Measurements from ENCODE around the genes AFAP1 and ABLIM2.

GRCh38 chr4:6861793-6862549, 47.7 kb upstream of the TBC1D14 start:
- PRO-cap, 4 experiments: no peak in any of the 4 experiments
- RAMPAGE, long total RNA, 2 experiments: no peak in any of the 2 experiments
- RRBS: no CpG with 5 or more reads among the region's 7 CpGs

GRCh38 chr4:6926648-6927862, 17.4 kb downstream of the TBC1D14 start:
- PRO-cap, 4 experiments: peak in 2 of 4 experiments; most common plus-strand start chr4:6927336 (in 2); most common minus-strand start chr4:6927160 (in 2)
- RAMPAGE, long total RNA, 2 experiments: no peak in any of the 2 experiments
- RRBS: no CpG with 5 or more reads among the region's 19 CpGs

- PRO-cap, 4 experiments: no peak in any of the 4 experiments
- RAMPAGE, long total RNA, 2 experiments: no peak in any of the 2 experiments
- RRBS: no CpG with 5 or more reads among the region's 19 CpGs
Observed at GRCh38 chr4:6938202-6938980, 28.8 kb downstream of the TBC1D14 start.

GRCh38 chr4:6942174-6942952, 32.7 kb downstream of the TBC1D14 start:
- PRO-cap, 4 experiments: peak in 2 of 4 experiments; most common plus-strand start chr4:6942493 (in 2); most common minus-strand start chr4:6942369 (in 2)
- RAMPAGE, long total RNA, 2 experiments: no peak in any of the 2 experiments
- RRBS: no CpG with 5 or more reads among the region's 8 CpGs

DNA sequence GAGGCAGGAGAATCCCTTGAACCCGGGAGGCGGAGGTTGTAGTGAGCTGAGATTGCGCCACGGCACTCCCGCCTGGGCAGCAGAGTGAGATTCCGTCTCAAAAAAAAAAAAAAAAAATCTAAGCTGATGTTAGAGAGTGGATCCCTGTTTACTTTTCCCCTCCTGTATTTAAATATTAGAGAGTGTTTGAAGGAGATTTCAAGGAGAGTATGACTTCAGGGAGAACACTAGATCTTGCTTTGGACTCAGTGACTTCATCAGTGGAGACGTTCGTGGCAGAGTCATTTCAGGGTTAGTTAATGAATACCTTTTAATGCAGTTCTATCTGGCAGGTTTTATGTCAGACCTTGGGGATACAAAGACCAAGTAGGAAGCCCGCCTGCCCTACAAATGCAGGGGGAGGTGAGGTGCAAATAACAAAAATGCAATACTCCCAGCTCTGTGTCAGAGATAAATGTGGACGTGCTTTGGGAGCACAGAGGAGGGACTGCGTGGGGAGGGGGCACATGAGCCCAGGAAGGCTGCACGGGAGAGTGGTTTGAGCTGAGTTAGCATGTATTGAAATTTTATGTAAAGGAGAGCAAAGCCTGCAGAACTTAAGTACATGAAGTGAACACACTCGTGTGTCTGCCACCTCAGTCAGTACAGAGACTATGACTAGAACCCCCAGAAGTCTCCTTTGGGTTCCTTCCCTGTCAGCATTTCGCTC, 38.1 kb downstream of the TBC1D14 start:
- PRO-cap, 4 experiments: no peak in any of the 4 experiments
- RAMPAGE, long total RNA, 2 experiments: no peak in any of the 2 experiments
- RRBS: no CpG with 5 or more reads among the region's 14 CpGs

GRCh38 chr4:6953716-6954394, 44.2 kb downstream of the TBC1D14 start:
- PRO-cap, 4 experiments: peak in 1 of 4 experiments; most common minus-strand start chr4:6954058 (in 1)
- RAMPAGE, long total RNA, 2 experiments: no peak in any of the 2 experiments
- RRBS: 8% methylated on average over 11 of the region's 36 CpGs

DNA sequence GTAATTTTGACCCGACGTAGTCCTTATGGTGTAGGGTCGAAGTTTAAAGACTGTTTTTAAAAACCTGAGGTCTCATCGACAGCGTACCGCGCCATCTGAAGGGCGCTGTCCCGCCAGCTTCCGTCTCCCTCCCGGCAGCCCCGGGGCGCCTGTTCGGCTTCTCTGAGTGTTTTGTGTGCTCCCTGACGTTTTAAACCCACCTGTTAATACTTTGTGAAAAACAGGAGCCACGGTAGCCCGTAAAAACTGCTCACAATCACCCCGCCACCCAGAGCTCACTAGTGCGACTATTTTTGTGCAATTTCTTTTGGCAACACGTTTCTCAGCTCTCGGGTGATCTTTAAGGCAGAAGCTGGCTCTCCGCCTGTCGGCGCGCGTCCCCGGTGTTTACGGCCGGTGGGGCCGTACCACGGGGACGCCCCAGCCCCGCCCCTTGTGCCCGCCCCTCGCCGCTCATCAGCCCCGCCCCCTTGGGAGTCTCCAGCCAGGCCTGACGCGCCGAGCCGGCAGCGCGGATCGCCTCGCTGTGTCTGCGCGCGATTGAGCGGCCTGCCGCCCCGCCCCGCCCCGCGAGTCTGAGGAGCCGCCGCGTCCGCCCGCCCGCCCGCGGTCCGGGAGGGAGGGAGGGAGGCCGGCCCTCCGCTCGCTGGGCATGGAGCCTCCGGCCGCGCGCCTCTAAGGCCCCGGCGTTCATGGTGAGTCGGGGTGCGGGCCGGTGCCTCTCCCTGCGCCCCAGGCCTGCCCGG, 56.0 kb downstream of the CCDC96 start:
- PRO-cap, 4 experiments: peak in 4 of 4 experiments; most common plus-strand start position 560 of the sequence (in 2); most common minus-strand start position 389 of the sequence (in 4)
- RAMPAGE, long total RNA, 2 experiments: start-site peak on the plus strand in 1 of 2 experiments, centred at position 620 of the sequence, 9 reads per replicate
- RRBS: 2% methylated on average over 25 of the region's 77 CpGs

- PRO-cap, 4 experiments: no peak in any of the 4 experiments
- RAMPAGE, long total RNA, 2 experiments: no peak in any of the 2 experiments
- RRBS: no CpG with 5 or more reads among the region's 19 CpGs
Observed at GRCh38 chr4:7024862-7025314, 17.9 kb downstream of the CCDC96 start.

DNA sequence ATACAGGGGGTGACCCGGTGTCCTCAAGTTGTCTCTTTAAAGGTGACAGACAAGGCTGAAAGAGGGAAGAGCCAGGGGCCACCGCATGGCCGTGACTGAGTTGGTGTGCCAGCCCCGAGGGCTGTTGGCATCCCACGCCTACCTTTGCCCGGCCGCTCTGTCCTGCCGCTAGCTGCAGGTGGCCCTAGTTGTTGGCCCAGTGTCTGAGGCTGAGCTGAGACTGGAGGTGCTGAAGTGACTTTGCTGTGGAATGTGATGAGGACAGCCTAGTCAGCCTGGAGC, 6.5 kb downstream of the TADA2B start:
- PRO-cap, 4 experiments: peak in 2 of 4 experiments; most common plus-strand start position 199 of the sequence (in 2)
- RAMPAGE, long total RNA, 2 experiments: no peak in any of the 2 experiments
- RRBS: no CpG with 5 or more reads among the region's 8 CpGs

DNA sequence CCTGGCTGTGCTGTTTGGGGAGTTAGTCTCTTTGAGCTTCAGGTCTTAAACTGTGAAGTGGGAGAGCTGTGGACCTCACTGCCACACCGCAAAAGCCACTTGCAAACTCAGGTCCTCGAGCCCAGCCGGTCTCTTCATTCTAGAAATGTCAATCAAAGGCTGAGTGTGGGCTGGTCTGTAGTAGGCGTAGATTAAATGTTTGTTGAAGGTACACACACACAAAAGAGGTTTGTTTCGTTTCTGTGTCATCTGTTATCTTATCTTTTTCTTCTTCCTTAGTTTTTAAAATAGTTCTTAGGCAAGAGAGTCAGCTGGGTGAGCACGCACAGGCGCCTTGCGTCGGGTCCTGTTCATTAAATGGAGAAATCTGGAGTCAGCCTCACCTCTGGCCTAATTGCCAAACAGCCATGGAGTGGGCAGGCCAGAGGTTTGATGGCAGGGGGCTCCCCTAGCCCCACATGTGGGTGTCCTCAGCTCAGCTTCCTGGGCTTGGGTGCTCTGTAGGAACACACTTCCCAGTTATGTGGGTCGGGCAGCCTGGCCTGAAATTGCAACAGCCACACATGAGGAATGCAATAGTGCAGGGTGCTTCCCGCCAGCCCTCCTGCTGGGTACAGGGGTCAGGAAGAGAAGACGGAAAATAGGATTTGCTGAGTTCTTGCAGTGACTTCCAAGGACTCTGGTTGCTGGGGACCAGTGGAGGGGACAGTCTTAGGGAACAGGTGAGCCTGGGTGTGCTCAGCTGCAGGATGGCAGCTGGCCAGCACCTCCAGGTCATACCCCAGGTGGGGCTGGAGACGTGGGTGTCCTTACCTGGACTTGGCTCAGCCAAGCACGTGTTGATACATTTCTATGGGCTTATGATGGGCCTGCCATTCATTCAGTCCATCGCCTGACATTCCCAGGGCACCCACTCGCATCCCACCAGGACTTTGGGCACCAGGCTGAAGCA, 997 bp upstream of the PSAPL1 start:
- PRO-cap, 4 experiments: no peak in any of the 4 experiments
- RAMPAGE, long total RNA, 2 experiments: no peak in any of the 2 experiments
- RRBS: no CpG with 5 or more reads among the region's 16 CpGs

DNA sequence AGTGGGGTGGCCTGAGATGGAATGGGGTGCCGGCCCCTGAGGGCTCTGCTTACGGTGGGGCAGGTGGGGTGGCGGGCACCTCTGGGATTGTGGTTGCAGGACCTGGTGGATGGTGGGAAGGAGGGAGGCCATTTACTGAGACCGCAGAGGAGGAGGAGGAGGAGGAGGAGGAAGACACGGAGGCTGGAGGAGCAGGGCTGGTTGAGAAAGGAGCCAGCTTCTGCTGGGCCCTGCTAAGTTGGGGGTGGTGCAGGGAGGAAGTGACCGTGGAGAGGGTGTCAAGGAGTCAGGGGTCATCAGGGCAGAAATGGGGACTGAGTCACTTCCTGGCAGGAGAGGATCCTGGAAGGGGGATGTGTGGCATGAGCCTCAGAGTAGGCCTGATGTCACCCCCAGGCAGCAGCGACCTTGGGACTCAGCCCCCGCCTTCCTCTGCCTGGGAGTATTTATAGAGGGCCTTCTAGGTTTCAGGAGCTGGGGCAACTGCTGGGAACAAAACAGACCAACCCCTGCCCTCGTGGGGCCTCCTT, 213.4 kb upstream of the PSAPL1 start:
- PRO-cap, 4 experiments: peak in 1 of 4 experiments; most common plus-strand start position 477 of the sequence (in 1)
- RAMPAGE, long total RNA, 2 experiments: no peak in any of the 2 experiments
- RRBS: no CpG with 5 or more reads among the region's 9 CpGs

DNA sequence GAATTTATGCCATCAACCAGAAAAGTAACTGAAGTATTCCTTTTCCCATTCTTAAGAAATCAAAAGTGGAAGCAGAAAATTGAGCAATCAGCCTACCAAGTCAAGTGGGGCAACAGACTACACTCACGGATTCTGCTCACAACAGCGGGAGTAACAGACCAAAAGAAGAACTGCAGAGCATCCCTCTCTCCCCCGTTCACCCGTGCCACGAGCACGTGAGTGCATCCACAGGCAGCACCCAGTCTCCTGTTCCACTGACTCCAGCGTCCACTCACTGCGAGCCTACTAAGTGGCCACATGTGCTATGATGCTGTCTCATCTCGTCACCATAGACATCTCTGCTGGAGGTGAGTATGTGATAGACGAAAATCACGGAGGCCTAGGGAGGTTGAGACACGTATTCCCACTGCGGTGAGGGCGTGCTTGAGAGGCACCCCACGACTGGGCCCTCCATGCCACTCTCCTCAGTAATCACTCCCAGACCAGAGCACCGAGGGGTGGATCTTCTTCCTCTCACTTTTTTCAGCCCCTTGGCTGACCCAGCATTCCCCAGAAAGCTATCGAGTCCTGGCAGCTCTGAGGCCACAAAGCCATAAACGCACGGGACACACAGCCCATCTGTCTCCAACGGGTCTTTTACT, 29.1 kb downstream of the AFAP1 start:
- PRO-cap, 4 experiments: peak in 1 of 4 experiments; most common plus-strand start position 139 of the sequence (in 1)
- RAMPAGE, long total RNA, 2 experiments: no peak in any of the 2 experiments
- RRBS: no CpG with 5 or more reads among the region's 20 CpGs

DNA sequence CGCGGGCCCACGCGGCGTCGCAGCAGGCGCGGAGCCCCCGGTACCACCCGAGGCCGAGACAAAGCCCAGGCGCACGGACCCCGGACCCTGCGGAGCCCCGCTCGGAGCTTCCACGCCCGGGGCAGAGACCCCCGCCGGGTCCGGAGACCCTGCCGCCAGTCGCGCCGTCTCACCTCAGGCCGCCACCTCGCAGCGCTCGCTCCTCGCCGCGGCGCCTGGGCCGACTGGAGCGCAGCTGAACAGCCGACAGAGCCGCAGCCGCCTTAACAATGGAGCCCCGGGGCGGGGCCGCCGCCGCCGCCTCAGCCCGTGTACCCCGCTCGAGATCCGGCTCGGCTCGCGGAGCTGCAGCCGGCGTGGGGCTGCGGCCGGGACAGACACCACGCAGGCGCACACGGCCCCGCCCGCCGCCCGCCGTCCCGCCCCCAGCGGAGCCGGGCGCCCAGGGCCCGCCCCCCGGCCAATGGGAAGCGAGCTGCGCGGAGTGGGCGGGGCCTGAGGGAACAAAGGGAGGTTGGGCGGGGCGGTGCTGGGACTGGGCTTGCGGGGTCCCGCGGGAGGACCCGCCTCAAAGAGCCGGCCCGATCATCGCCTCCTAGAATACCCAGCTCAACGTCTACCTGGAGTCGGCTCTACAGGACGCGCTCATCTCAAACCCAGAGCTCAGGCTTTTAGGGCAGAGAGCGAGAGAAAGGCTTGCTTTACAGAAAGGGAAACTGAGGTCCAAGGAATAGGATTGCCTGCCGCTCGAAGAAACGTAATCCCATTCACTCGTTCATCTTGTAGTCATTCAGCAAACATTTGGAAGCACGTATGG, at the start of gene AFAP1:
Gene AFAP1 (minus strand): TSS at position 379 of the 817 bp plus-strand sequence.
- PRO-cap, 4 experiments: peak in 4 of 4 experiments; most common plus-strand start position 546 of the sequence (in 2); most common minus-strand start position 358 of the sequence (in 4)
- RAMPAGE, long total RNA, 2 experiments: start-site peak on the minus strand in 1 of 2 experiments, centred at position 304 of the sequence, 114 reads per replicate
- RRBS: 2% methylated on average over 45 of the region's 93 CpGs

DNA sequence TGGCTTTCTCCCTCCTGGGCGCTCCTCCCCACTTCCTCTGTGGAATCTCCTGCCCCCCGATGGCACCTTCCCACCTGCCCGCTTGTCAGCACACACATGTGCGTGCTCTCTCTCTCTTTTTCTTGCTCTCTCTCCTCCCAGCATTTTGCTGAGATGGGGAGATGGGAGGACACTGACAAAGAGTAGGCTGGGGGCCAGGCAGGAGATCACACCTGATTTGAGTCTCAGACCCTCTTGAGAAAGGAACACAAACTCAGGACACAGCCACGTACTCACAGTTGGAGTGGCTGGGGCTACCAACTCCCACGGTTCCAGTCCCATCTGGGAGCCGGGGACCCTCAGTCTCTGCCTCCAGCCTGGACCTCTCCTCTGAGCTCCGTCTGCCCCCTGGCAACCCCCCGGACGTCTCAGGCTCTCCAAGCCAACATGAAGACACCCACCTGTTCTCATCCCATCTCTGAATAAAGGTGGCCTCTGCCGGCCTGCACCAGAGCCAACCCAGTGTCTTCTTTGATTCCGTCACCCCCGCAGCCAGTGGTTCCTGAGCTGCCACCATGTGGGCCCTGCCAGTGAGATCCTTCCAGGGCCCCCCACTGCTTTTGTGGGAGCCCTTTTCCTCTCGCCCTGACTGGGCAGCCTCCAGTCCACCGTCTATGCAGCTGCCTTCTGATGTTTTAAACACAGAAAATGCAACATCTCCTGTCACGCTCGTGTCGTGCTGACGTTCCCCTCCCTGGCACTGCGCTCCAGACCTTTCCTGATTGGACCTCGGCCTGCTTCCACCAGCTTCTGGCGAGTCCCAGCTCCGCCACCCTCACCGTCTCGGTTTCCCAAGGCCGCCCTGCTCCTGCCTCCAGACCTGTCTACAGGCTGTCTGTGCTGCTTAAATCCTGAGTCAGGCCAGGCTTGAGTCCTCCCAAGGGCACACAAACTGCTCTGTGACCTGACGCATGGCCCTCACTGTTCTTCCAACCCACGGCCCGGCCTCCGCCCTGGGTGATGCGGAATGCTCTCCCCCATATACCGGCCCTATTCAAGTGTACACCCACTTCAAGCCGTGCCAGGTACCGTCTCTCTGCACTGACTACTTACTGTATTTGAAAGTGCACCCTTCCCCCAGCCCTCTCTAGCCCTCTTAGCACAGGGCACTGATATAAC, 62.5 kb upstream of the AFAP1 start:
- PRO-cap, 4 experiments: no peak in any of the 4 experiments
- RAMPAGE, long total RNA, 2 experiments: no peak in any of the 2 experiments
- RRBS: 50% methylated on average over 5 of the region's 34 CpGs

GRCh38 chr4:8096254-8096858, 62.3 kb downstream of the ABLIM2 start:
- PRO-cap, 4 experiments: peak in 1 of 4 experiments; most common plus-strand start chr4:8096769 (in 1)
- RAMPAGE, long total RNA, 2 experiments: no peak in any of the 2 experiments
- RRBS: no CpG with 5 or more reads among the region's 20 CpGs

GRCh38 chr4:8110247-8110976, 48.2 kb downstream of the ABLIM2 start:
- PRO-cap, 4 experiments: no peak in any of the 4 experiments
- RAMPAGE, long total RNA, 2 experiments: no peak in any of the 2 experiments
- RRBS: no CpG with 5 or more reads among the region's 23 CpGs

GRCh38 chr4:8117224-8117814, 41.3 kb downstream of the ABLIM2 start:
- PRO-cap, 4 experiments: no peak in any of the 4 experiments
- RAMPAGE, long total RNA, 2 experiments: no peak in any of the 2 experiments
- RRBS: no CpG with 5 or more reads among the region's 9 CpGs

- PRO-cap, 4 experiments: no peak in any of the 4 experiments
- RAMPAGE, long total RNA, 2 experiments: no peak in any of the 2 experiments
- RRBS: no CpG with 5 or more reads among the region's 25 CpGs
Observed at GRCh38 chr4:8127970-8129051, 30.3 kb downstream of the ABLIM2 start.

DNA sequence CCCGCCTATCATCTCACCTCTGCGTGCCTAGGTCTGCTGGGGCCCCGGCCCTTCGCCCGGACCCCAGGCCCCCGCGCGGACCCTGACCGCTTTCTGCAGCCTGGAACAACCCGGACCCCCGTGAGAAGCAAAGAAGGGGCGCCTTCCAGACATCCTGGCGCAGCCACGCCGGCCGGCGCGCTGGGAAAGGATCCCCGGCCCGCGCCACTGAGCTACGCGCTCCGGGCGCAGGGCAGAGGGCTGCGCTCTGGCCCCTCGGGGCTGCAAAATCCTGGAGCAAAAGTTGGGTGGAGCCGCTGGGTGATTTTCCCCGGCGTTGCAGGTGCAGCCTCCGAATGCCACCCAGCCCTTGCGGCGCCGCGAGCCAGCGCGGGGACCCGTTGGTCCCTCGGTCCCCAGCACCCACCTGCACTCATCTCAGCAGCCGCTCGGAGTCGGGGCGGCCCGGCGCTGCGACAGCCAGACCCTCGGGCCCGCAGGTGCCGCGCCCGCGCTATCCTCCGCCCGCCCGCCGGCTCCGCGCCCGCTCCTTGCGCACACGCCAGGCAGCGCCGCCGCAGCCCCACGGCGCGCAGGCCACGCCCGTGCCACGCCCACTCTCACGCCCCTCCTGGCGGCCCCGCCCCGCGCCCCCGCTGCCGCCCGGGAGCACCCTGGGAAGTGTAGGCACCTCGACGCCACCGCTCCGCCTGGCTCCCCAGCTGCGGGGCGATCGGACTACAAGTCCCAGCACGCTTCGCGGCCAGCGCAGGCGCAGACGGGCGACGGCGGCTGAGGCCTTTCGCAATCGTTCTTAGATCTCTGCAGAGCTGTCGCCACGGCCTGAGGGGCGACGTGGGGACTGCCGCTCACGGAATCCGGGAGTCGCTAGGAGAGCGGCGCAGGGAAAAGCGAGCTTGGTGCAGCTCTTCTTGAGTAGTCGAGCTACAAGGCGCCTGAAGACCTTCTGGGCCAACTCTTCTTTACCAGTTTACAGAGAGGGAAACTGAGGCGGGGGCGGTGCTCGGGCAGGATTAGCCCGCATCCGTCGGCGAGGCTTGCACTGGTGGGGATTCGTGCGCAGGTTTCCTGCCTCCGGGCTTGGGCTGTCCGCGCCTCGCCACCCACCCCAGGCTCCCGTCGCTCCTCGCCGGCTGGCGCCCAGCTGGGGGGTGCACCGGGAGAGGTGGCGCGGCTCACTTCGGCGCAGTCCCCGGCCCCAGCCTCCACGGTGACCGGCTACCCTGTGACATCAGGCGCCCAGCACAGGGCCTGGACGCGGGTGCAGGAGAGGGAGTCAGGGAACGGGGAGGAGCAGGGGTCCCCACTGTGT, at the start of gene ABLIM2:
Gene ABLIM2 (minus strand): TSS at position 540 of the 1,312 bp plus-strand sequence.
- PRO-cap, 4 experiments: peak in 4 of 4 experiments; most common plus-strand start position 806 of the sequence (in 2); most common minus-strand start position 532 of the sequence (in 4)
- RAMPAGE, long total RNA, 2 experiments: no peak in any of the 2 experiments
- RRBS: 3% methylated on average over 44 of the region's 139 CpGs

DNA sequence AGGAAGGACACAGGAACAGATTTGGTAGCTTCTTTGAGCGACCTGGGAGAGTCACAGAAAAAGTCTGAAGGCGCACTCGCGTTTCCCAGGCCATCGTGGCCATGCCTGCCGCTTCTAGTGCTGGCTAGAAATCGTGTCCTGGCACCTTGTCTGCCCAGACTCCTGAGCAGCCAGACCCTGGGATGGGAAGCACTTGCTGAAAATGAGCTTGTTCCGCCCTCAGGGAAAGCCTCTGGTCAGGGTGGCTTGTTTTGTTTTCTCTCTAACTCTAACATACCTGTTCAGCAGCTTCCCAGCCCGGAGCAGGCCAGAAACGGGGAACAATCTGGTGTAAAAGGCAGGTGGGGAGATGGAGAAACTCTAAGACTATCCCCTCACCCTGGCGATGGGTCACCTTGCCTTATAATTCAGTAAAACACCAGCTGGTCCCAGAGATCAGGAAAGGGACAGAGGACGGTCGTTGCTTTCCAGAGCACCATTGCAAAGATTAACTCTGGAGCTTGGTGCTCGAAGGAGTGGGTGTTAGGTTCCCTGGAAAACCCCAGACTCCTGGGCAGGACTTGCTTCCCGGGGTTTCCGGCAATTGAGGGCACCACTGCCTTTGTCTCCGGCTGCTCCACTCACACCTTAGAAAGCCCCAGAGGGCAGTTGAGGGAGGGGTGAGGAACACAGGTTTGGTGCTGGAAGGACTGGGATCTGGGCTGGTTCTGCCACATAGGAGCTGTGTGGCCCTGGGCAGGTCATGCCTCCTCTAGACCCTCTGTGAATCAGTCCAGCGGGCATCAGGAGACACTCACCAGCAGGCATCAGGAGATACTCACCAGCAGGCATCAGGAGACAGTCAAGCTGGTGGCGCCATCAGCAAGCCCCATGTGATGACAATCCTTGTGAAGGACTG, 4.6 kb upstream of the SH3TC1 start:
- PRO-cap, 4 experiments: peak in 1 of 4 experiments; most common minus-strand start position 489 of the sequence (in 1)
- RAMPAGE, long total RNA, 2 experiments: no peak in any of the 2 experiments
- RRBS: no CpG with 5 or more reads among the region's 19 CpGs